Caco-2 (cell line): ENCODE data around the genes SPDYE3 and TRIP6.

DNA sequence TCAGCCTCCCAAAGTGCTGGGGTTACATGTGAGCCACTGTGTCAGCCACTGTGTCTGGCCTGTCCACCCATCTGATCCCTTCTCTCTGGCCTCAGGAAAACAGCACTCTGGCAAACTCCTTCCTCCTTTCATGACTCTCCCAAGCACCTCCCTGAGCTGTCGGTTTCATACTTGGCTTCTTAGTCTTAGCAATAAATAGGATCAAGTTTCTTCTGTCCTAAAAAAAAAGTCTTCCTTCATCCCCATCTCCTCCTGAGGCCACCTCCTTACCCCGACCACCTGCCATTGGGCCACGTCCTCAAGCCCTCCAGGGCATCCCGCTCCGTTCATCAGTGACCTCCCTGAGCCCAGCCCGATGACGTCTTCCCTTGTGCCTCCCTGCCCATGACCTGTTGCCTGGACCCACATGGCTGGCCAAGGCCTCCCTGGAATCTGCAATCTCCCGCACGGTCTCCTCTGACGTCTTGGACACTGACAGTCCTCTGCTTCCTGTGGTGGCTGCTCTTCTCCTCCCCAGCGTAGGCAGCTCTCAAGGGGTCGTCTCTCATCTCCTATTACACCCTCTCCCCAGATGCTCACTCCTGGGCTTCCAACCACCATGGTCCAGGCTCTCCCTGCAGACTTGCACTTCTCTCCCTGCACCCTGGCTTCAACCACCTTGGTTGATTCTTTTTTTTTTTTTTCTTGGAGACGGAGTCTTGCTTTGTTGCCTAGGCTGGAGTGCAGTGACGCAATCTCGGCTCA lies 26.6 kb downstream of the PVRIG start:
- PRO-cap, result no peak
- RRBS, result no CpG with 5 or more reads among the region's 15 CpGs

DNA sequence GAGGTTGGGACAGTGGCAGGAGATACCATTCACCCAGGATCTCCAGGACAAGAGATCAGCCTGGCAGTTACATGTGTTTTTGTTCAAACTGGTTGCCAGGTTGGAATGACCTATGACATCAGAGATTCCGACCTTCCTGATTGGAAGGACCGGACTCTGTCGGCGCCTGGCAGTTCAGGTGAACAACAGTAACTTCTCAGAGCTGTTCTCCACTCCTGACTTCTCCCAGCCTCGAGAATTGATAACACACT lies at the start of gene SPDYE3:
Gene SPDYE3, plus strand, starts transcription at position 155 of the 251 bp plus-strand sequence.
- PRO-cap, result no peak
- RRBS, result no CpG with 5 or more reads among the region's 5 CpGs

DNA sequence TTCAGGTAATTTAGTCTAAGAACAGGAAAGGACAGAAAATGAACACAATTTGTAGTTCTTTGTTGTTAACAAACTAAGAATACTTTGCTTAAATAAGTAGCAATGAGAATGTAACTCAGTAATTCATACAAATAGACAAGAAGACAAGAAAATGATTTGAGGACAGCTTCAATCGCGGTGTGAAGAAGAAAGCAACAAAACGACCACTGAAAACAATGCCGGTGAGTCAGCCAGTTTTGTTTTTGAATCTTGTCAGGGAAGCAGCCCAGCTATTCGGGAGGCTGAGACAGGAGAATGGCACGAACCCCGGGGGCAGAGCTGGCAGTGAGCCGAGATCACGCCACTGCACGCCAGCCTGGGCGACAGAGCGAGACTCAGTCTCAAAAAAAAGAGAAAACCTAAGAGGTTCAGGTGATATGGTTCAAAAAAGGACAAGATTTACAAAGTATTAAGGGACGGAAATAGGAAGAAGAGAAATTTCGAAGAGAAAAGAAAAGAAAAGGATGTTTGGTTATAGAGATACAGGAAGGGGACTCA lies 19.8 kb upstream of the PILRB start:
- PRO-cap, result no peak
- RRBS, result 97% methylated on average over 1 of the region's 14 CpGs

- PRO-cap, result no peak
- RRBS, result no CpG with 5 or more reads among the region's 7 CpGs
Measured at GRCh38 chr7:100354774-100355411, 3.0 kb upstream of the PILRB start.

- PRO-cap, result no peak
- RRBS, result no CpG with 5 or more reads among the region's 14 CpGs
Measured at GRCh38 chr7:100372255-100373089, 815 bp upstream of the PILRA start.

DNA sequence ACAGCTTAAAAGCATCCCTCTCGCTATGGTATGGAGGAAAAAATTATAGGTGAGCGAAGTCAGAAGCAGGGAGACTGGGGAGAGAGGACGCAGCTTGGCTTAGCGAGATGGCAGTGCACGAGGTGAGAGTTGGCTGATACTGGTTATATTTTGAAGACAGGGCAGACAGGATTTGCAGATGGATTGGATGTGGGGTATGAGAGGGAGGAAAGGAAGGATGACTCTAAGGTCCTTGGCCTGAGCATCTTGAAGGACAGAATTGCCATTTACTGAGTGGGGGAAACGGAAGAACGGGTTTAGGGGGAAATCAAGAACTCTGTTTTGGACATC lies 10.6 kb downstream of the PILRA start:
- PRO-cap, result no peak
- RRBS, result no CpG with 5 or more reads among the region's 7 CpGs

- PRO-cap, result no peak
- RRBS, result 84% methylated on average over 24 of the region's 47 CpGs
Measured at GRCh38 chr7:100465710-100467084, 2.1 kb upstream of the SPACDR start.

- PRO-cap, result no peak
- RRBS, result 19% methylated on average over 23 of the region's 36 CpGs
Measured at GRCh38 chr7:100493503-100493860, 9.8 kb downstream of the NYAP1 start.

DNA sequence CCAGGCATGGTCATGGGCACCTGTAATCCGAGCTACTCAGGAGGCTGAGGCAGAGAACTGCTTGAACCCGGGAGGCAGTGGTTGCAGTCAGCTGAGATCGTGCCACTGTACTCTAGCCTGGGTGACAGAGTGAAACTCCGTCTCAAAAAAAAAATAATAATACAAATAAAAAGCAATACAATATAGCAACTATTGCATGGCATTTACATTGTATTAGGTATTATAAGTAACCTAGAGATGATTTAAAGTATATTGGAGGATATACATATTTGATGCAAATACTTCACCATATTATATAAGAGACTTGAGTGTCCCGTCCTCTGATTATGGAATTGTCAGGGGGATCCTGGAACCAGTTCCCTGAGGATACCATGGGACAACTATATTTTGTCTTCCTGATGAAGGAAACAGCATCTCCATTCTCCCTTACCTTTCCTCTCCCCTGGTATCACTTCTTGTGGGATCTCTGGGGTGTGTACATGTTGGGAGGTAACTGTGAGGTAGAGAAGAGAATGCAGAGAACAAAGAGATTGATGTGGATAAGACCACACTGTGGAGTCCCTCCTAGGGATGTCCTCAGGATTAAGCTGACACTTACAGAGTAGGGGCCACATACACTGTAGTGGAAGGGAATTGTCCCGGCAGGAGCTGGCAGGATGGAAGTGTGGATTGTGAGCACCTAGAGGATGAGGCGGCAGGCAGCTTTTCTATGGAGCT lies 13.3 kb downstream of the AGFG2 start:
- PRO-cap, result no peak
- RRBS, result no CpG with 5 or more reads among the region's 7 CpGs

DNA sequence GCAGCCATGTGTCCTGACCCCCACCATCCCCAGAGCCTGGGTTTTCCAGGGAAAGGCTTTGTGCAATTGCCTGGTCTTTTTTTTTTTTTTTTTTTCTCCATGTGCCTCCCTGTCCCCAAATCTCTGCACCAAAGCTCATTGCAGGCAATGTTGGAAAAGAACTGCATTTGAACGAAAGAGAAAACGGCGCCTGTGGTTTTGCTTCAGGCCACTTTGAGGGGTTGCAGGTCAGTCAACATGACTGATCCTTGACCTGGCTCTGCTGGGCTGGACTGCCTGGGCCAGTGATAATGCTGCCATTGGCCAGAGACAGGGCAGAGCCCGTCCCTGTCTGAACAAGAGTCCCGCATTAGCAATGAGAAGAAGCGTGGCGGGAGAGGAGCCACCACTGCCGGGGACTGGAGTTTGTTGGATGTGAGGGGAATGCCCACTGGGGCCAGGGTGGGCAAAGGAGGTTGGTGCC lies 7.9 kb downstream of the SAP25 start:
- PRO-cap, result no peak
- RRBS, result no CpG with 5 or more reads among the region's 8 CpGs

DNA sequence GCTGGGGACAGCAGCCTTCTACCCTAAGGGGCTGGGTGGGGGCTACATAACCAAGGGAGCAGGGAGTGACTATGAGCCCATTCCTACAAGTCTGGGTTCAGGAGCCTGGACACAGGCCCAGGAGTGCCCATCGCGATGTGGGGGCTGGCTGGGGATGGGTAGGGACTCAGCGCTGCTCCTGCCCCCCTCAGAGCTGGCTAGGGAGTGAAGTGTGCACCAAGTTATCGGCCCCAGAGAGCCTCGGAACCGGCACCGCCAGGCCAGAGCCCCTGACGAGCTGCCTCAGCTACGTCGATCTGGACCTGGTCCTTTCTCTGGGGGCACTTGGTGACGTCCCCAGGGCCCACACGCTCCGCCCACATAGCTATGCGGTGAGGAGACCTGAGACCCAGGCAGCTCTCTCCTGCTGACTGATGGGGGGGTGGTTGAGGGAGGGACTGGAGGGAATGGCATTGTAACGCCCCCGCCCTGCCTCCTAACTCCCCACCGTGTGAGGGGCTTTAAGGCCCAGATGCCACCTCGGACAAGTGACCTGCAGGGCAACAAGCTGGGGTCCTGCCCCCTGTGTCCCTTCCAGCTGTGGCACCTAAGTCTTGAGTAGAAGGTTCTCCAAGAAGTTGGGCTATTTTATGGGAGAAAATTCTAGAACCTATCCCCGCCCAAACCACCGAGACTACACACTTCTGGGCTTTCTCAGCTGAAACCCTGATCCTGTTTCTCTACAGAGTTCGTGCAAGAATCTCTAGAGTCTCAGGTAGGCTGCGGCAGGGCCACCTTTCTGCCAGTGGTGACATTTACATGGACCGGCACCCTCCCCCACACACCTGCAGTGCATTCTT lies 2.4 kb downstream of the SAP25 start:
- PRO-cap, result bidirectional peak, plus-strand start at position 282 of the sequence, minus-strand start at position 298 of the sequence
- RRBS, result no CpG with 5 or more reads among the region's 23 CpGs

DNA sequence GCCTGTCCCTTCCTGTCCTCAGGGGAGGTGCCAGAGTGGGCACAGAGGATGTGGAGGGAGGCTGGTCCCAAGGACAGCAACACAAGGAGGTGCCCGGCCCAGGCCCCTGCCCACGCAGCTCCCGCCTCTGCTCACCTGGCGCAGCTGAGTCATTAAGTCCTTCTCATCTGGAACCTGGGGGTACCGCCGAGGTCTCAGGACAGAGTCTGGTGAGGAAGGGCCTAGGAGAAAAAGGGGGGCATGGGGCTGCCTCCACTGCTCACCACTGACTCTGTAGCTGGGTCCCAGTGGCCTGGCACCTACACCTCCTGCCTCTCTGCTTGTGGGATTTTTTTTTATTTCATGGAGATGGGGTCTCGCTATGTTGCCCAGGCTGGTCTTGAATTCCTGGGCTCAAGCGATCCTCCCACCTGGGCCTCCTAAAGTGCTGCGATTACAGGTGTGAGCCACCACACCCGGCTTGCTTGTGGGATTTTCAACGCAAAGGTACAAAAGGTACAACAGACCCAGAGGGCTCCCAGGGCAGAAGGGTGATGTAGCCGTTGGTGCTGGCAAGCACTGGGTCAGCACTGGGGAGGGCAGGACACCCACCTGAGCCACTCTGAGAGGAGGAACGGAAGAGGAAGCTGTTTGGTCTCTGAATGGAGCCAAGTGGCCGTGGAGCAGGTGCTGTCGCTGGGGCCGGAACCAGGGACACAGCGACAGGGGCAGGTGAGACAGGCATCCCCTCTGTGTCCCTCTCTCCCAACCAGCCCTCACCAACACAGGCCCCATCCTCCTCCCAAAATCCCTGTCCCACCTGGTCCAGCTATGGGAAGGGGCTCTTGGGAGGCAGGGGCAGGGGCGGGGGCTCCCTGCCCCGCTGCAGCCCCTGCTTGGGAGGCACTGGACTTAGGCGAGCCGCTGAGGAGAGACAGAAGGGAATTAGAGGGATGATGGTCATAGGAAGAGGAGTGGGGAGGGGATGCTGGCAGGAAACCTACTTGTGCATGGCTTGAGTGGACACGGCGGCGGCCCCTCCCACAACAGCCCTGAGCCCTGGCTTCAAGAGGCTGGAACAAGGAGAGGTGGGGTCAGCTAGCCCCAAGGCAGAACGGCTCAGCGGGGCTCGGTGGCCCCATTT lies 2.8 kb upstream of the SAP25 start:
- PRO-cap, result no peak
- RRBS, result no CpG with 5 or more reads among the region's 27 CpGs

DNA sequence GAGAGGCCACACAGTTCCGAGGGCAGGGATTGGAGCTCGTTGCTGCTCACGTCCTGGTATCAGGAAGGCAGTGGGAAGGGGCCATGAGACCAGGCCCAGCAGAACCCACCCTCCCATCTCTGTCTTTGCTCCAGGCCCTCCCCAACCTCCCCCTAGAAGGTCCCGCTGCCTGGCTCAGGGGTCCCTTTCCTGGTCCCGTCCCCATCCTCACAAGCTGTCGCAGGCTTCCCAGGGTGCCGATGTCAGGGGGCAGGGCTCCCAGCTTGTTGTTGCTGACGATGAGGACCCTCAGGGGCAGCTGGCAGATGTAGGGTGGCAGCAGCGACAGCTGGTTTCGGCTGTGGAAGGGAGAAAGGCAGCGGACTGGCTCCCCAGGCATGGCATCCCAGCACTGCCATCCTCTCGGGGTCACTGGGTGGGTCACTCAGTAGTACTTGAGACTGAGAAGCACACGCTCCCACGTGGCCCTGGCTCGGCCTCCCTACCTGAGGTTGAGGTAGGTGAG lies 4.0 kb downstream of the LRCH4 start:
- PRO-cap, result no peak
- RRBS, result no CpG with 5 or more reads among the region's 15 CpGs

DNA sequence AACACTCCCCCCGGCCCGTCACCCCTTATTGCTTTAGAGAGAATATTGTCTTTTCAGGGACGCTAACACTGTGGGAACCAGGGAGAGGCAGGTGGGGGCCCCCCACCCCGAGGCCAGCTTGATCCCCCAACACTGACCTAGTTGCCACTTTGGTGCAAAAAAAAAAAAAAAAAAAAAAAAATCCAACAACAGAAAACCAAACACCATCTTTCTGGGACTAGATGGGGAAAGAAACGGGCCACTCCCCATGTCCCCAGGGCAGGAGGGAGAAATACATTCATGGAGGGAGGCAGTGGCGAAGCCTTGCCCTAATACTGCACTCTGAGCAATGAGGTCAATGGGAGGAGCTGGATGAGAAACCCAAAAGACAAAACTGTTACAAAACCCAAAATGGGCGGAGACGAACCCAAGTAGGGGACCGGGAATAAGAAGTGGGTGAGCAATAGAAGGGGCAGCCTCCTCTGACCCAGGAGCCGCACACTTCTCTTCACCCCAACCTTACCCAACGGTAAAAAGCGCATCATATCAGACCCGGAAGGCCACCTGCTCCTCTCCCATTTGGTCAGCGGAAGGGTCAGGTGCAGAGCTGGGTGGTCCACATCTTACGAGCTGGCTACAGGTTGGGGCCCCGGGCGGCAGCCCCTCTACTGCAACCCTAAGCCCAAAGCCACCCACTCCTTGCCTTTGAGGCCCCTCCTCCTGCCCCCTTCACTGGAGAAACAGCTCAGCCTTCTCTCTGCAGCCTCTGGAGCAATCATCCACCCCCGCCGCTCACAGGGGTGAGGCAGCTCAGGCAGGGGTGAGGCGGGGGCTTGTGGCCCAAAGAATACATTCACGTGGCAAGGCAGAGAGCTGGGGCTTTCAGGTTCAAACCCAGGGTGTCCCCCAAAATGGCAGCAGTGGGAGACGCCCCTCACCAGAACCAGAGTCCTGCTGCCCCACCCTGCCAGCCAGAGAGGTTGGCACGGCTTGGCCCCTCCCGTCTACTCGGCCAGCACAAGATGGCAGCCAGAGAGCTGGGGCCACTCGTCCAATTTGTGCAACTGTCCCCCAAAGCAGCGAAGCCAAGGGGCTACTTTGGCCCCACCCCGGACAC lies 6.8 kb downstream of the GNB2 start:
- PRO-cap, result no peak
- RRBS, result 97% methylated on average over 7 of the region's 28 CpGs

DNA sequence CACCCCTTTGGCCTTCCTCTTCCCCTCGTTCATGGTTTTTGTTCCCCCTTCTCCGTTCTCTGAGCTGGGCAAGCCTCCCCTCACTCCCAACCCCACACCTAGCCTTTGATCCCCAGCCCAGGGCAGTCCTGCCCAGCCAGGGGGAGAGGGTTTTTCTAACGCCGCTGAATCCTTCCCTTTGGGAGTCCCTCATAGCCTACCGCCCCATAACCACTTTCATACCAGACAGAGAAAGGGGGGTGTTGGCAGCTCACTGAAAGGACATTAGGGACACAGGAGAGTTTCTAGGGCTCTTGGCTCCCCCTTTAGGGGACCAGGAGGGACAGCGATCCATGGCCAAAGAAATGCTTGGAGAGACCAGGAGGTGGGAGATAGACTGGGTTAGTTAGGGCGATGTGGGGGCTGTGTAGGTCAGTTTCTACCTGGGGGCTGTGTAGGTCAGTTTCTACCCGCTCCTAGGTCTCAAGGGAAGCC lies 1.4 kb downstream of the EPHB4 start:
- PRO-cap, result no peak
- RRBS, result no CpG with 5 or more reads among the region's 8 CpGs

DNA sequence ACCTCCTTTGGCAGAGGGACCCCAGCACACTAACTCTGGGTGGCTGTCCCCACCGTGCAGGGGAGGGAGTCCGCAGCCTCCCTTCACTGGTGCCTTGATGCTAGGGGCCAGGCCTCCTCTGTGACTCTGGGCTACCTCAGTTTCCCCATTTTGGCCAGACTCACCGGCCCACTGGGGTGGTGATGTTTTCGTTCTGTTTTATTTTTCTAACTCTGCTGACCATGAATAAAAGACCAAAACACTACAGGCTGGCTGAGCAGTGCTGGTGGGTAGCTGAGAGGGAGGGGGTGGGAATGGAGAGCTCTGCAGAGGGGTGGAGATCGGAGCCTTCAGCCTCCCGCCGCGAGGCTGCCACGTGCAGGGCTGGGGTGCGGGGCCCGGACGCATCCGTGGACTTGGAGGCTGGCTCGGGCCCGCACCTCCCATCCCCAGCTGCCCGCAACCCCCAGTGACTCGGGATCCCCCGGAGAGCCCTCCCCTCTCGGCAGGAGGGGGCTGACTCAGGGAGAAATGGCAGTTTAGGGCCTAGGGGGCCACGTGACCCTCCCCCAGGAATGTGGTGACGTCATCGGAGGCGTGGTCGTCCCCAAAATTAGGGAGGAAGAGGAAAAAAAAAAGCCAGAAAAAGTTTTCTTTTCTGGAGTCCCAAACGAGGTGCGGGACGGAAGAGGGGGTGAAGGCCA lies at the start of gene TRIP6:
Gene TRIP6, plus strand, starts transcription at position 621 of the 683 bp plus-strand sequence.
- PRO-cap, result bidirectional peak, plus-strand start at position 621 of the sequence, minus-strand start at position 511 of the sequence
- RRBS, result 24% methylated on average over 7 of the region's 27 CpGs

GRCh38 chr7:100950739-100951014 lies 1.3 kb downstream of the MUC3A start:
- PRO-cap, result no peak
- RRBS, result no CpG with 5 or more reads among the region's 2 CpGs

DNA sequence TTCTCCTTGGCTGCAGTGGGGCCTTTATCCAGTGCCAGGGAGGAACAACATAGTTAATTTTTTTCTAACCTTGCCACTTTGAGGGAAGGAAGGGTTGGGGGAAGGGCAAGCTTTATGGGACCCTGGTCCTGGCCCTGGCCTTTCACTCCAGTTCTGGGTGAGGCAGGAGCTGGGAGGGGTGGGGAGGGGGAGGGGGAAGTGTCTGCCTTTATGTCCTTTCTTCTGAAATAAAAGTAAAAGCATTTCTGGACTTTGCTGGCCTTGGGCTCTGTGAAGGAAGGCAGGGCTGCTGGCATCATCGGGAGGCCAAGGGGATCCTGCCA lies 4.4 kb downstream of the VGF start:
- PRO-cap, result no peak
- RRBS, result no CpG with 5 or more reads among the region's 1 CpG

DNA sequence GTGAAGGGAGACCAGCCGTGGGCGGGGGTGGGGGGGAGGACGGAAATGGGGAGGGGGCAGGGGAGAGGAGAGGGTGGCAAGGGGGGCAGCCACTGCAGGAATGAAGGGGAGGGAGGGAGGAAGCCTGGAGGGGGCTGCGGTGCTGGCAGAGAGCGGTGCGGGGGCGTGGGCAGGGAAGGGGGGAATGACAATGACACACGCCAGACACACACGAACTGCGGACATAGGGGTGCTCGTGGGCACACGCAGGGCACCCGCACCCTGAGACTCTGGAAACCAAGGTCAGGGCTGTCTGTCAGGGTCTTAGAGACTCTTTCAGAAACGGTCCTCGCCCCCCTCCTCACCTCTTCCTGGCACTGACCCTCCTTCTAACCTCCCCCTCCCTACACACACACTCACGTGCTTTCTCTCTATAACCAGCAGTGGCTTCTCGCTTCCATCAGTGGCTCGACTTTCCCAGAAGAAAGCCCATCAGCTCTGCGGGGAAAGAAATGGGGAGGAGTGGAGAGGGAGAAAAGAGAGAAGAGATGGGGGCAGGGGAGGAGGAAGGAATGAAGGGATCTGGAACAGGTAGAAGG lies 1.5 kb upstream of the VGF start:
- PRO-cap, result no peak
- RRBS, result no CpG with 5 or more reads among the region's 19 CpGs

GRCh38 chr7:101173385-101173798 lies 6.7 kb downstream of the NAT16 start:
- PRO-cap, result no peak
- RRBS, result 31% methylated on average over 14 of the region's 35 CpGs